Uterus (tissue), 7 donors: ENCODE measurements around a stretch of chr2.

- PRO-cap, 4 experiments, result peak in 1 of 4 experiments; most common plus-strand start chr2:38378188 (in 1); most common minus-strand start chr2:38378065 (in 1)
- RAMPAGE, long total RNA, 2 experiments, result no peak in any of the 2 experiments
- RRBS, result no CpG with 5 or more reads among the region's 6 CpGs
Observed at GRCh38 chr2:38377810-38378326, 795 bp upstream of the ATL2 start.

DNA sequence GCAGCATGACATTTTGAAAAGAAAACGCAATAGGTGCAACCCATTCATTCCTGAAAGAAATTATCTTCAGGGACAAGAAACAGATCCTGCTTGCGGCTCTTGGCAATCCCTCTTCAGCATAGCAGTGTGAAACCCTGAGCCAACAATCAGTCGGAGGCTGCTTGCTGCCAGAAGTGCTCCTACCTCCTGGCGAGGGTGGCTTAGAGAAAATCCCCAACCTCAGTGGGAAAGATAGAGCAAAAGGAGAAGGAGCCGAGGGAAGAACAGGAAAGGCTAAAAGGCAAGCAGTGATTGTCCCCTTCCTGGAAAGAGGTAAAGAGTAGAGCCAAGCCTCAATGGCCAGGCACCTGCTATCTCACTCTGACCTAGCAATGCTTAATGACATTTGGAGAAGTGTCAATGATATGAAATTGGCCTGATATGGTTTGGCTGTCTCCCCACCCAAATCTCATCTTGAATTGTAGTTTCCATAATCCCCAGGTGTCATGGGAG lies 66.2 kb upstream of the ATL2 start:
- PRO-cap, 4 experiments, result peak in 1 of 4 experiments; most common plus-strand start position 149 of the sequence (in 1)
- RAMPAGE, long total RNA, 2 experiments, result no peak in any of the 2 experiments
- RRBS, result no CpG with 5 or more reads among the region's 5 CpGs

DNA sequence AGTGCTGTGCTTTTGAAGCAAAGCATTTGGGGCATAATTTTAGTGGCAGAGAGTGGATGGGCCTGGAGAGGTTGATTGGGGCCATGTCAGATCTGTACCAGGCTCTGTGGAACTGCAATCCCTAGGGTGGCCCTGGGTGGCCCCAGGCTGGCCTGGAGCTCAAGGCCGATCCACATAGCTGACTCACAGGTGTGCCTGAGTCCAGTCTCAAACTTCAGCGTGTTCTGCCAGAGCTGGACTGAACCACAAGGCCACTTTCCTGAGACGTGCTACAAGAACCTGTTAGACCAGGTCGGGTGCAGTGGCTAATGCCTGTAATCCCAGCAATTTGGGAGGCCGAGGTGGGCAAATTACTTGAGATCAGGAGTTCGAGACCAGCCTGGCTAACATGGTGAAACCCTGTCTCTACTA lies 27.0 kb downstream of the GALM start:
- PRO-cap, 4 experiments, result no peak in any of the 4 experiments
- RAMPAGE, long total RNA, 2 experiments, result no peak in any of the 2 experiments
- RRBS, result no CpG with 5 or more reads among the region's 6 CpGs

- PRO-cap, 4 experiments, result no peak in any of the 4 experiments
- RAMPAGE, long total RNA, 2 experiments, result no peak in any of the 2 experiments
- RRBS, result no CpG with 5 or more reads among the region's 12 CpGs
Observed at GRCh38 chr2:38740955-38742289, 9.7 kb downstream of the SRSF7 start.

DNA sequence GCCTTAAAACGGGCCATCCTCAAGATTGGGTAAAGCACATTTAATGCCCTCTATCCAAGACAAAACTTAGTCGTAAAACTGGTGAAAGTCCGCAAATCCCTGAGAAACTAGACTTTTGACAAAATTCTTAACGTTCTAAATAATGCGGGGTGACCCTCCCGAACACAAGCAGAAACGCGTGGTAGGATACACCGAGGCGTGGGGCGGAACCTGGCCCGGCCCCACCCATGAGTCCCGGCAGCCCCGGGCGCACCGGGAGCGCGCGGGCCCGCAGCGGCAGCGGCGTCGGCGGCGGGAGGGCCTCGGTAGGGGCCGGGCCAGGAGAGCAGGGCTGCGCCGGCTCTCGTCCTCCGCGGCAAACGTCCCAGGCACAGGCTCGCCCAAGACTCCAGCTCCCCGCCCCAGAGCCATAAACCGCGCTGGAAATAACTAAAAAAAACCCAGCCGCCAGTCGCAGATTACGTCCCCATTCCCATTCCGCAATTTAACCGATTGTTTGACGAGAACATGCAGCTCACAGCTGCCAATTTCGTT lies 831 bp downstream of the SRSF7 start:
- PRO-cap, 4 experiments, result peak in 4 of 4 experiments; most common plus-strand start position 279 of the sequence (in 4); most common minus-strand start position 178 of the sequence (in 4)
- RAMPAGE, long total RNA, 2 experiments, result no peak in any of the 2 experiments
- RRBS, result under 1% methylated on average over 13 of the region's 45 CpGs

- PRO-cap, 4 experiments, result no peak in any of the 4 experiments
- RAMPAGE, long total RNA, 2 experiments, result no peak in any of the 2 experiments
- RRBS, result no CpG with 5 or more reads among the region's 1 CpG
Observed at GRCh38 chr2:39070472-39070995, 50.3 kb downstream of the SOS1 start.

DNA sequence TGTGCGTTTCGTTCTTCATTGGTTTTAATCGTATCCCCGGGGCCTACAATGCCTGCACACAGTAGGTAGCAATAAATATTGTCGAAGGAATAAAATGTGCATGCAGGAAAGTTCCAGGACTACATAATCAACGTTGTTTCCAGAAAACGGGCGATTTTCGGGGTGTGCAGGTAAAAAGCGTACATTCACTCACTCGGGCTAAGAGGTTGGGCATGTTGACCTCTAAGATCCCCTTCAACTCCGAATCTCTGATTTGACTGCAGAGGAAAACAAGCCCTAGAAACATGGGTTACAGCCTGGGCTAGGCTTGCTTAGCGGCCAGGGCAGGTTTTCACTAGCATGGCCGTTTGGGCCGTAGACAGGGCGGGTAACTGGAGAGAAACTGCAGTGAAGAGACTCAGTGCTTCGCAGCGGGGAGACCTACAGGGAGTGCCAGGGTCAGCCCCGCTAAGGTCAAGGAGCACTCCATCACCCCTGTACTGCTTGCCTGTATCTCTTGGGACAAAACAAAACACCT lies 2.9 kb upstream of the SOS1 start:
- PRO-cap, 4 experiments, result no peak in any of the 4 experiments
- RAMPAGE, long total RNA, 2 experiments, result no peak in any of the 2 experiments
- RRBS, result no CpG with 5 or more reads among the region's 19 CpGs

GRCh38 chr2:39469705-39470363 lies 32.7 kb upstream of the MAP4K3 start:
- PRO-cap, 4 experiments, result no peak in any of the 4 experiments
- RAMPAGE, long total RNA, 2 experiments, result no peak in any of the 2 experiments
- RRBS, result no CpG with 5 or more reads among the region's 4 CpGs

DNA sequence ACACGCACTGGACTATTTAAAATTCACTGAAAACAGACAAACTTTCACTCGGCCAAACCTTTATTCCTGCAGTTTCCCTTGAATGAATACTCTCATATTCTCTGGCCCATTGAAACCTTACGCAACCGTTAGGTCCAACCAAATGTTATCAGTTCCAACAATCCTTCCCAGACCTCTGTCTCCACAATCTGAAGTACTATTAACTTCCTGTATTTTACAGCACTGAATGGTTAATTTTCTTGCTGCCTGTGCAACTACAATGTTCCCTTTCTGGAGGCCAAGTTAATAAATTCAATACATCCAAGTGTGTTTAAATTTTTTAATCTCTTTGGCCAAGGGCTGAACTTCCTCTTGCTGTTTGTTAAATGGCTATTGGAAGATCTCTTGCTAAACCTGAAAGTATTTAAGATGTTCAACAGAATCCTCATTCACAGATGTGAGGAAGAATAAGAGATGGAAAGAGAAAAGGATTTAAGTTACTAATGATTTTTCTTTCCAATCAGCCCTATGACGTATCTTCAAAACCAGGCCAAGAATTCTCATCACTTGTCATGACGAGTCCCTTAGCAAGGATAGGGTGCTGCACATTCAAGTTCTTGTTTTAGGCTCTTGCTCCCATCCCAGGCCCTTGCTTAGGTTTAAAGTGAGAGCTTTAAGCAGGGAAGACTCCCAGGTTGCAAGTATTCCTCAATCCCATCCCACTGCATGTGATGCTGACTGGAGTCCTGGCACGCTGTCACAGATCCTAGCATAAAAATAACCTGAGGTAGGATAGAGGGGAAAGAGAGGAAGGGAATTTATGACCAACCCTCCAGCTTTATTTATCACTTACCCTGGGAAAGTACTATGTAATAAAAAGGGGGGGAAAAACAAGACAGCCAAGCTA lies 122.5 kb downstream of the SLC8A1 start:
- PRO-cap, 4 experiments, result peak in 3 of 4 experiments; most common minus-strand start position 634 of the sequence (in 1)
- RAMPAGE, long total RNA, 2 experiments, result no peak in any of the 2 experiments
- RRBS, result no CpG with 5 or more reads among the region's 7 CpGs

- PRO-cap, 4 experiments, result peak in 1 of 4 experiments; most common minus-strand start chr2:40513356 (in 1)
- RAMPAGE, long total RNA, 2 experiments, result no peak in any of the 2 experiments
- RRBS, result no CpG with 5 or more reads among the region's 2 CpGs
Observed at GRCh38 chr2:40513036-40513472, 61.2 kb upstream of the SLC8A1 start.

- PRO-cap, 4 experiments, result no peak in any of the 4 experiments
- RAMPAGE, long total RNA, 2 experiments, result no peak in any of the 2 experiments
- RRBS, result no CpG with 5 or more reads among the region's 5 CpGs
Observed at GRCh38 chr2:41725732-41726369, 322.0 kb upstream of the PKDCC start.

GRCh38 chr2:41840481-41841658 lies 207.0 kb upstream of the PKDCC start:
- PRO-cap, 4 experiments, result peak in 4 of 4 experiments; most common plus-strand start chr2:41841058 (in 2)
- RAMPAGE, long total RNA, 2 experiments, result no peak in any of the 2 experiments
- RRBS, result 2% methylated on average over 11 of the region's 56 CpGs

DNA sequence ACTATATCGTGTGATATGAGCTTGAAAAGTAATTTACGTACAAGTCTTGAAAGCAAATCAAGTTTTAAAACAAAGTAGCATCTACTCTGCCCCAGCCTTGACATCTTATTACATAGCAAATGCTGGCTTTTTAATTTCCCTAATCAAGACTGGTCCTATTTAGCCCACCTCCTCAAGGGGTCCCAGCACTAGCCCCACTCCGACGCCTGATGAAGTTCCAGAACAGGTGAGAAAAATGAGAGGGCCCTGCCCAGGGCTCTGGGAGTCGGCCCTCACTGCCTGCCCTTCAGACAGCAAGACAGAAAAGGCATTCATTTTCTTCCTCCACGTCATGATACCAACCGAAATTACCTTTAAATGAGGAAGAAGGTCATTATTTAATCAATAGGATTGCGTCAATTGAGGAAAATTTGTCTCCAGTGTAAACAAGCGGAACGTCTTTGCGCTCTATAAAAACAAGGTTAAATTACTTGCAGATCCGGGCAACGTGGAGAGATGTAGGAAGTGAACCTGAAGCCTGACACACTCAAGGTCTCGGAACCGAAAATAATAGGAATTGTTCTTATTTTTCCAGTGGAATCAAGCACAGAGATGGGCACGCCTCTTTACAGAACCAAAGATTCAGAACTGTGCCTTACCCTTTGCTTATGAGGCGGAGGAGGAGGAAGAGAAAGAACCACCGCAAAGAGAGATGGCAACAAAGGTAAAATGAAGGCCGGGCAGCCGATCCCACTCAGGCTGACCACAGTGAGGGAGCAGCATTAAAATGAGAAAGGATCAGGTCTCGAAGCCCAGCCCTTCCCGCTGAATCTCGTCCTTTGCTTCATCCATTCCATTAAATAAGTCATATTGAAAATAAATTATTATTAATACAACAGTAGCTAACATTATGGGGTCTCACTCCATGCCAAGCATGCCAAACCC lies 170.5 kb upstream of the PKDCC start:
- PRO-cap, 4 experiments, result peak in 1 of 4 experiments; most common plus-strand start position 481 of the sequence (in 1); most common minus-strand start position 300 of the sequence (in 1)
- RAMPAGE, long total RNA, 2 experiments, result no peak in any of the 2 experiments
- RRBS, result no CpG with 5 or more reads among the region's 23 CpGs

GRCh38 chr2:41905670-41906106 lies 142.1 kb upstream of the PKDCC start:
- PRO-cap, 4 experiments, result no peak in any of the 4 experiments
- RAMPAGE, long total RNA, 2 experiments, result no peak in any of the 2 experiments
- RRBS, result no CpG with 5 or more reads among the region's 4 CpGs

DNA sequence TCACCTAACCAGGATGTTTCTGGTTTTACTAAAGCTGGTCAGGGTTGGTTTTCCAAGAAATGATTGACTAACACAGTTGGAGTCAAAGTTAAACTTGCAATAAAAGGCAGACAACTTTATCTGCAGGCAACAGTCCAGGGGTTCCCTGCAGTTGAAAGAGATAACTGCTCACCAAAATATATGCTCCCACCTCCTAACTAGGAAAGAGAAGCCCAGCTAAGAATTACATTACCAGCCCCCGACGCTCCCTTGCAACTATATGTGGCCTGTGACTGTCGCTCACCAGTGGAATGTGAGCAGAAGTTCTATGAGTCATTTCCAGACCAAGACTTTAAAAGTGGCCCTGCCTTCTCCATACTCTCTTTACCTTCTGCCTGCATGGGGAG lies 140.0 kb upstream of the PKDCC start:
- PRO-cap, 4 experiments, result no peak in any of the 4 experiments
- RAMPAGE, long total RNA, 2 experiments, result no peak in any of the 2 experiments
- RRBS, result no CpG with 5 or more reads among the region's 3 CpGs

DNA sequence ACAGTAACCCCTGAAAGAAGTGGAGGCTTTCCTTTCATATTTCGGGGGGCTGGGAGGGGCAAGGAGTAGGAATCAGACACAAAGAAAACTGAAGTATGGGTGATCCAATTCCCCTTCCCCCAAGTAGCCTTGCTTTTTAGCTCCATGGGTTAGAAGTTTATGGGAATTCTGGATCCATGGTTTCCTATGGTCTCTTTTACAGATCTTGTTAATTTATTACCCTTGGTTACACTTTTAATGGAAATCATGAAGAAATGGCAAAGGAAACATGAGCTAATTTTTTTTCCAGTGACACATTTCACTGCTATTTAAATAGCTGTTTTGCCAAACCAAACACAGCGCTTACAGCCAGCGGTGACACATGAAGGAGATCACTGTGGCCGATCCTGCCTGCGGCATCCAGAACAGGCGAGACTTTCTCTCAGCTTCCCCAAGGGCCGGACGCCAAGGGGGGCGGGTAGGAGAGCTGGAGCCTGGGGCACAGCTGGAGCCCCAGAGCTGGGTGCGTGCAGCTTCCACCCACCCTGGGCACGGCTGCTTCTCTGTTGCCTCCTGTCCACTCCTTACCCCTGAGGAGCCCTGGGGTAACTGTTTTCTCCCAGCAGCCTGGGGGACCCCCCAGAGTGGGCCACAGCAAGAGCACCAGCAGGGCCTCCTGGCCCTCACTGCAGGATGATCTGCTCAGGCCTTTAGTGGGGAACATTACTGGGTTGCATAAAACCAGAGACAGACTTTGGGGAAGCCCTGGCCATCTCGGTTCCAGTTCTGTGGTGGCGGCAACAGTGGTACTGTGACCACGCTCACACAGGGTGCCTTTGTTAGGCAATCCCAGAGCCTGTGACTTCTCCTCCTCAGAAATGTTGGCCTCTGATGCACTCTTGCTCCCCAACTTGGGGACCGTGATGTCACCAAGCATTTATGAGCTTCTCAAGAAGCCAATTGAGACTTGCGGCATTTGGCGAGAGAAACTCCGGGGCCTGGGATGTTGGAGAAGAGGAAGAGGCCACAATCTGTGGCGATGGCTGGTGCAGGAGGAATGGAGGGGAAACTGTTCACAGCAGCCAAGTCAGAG lies 81.2 kb upstream of the PKDCC start:
- PRO-cap, 4 experiments, result peak in 3 of 4 experiments; most common plus-strand start position 338 of the sequence (in 2); most common minus-strand start position 363 of the sequence (in 2)
- RAMPAGE, long total RNA, 2 experiments, result no peak in any of the 2 experiments
- RRBS, result no CpG with 5 or more reads among the region's 19 CpGs

- PRO-cap, 4 experiments, result peak in 3 of 4 experiments; most common minus-strand start chr2:41967502 (in 2)
- RAMPAGE, long total RNA, 2 experiments, result no peak in any of the 2 experiments
- RRBS, result no CpG with 5 or more reads among the region's 11 CpGs
Observed at GRCh38 chr2:41967347-41968009, 80.3 kb upstream of the PKDCC start.

DNA sequence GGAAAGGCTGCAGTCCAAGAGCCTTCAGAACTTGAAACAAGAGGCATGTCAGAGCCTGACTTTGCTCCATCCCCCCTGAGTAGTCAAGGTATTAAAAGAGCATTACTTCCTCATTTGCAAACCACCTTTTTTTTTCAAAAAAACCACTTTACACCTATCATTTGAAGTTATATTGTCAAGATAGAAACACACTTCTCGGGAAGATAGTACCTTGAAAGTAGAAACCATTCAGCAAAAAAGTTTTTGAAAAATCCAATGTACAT lies 41.7 kb upstream of the EML4 start:
- PRO-cap, 4 experiments, result no peak in any of the 4 experiments
- RAMPAGE, long total RNA, 2 experiments, result no peak in any of the 2 experiments
- RRBS, result no CpG with 5 or more reads among the region's 1 CpG

- PRO-cap, 4 experiments, result peak in 1 of 4 experiments; most common minus-strand start chr2:42147818 (in 1)
- RAMPAGE, long total RNA, 2 experiments, result no peak in any of the 2 experiments
- RRBS, result no CpG with 5 or more reads among the region's 6 CpGs
Observed at GRCh38 chr2:42147470-42148144, 21.5 kb upstream of the EML4 start.

DNA sequence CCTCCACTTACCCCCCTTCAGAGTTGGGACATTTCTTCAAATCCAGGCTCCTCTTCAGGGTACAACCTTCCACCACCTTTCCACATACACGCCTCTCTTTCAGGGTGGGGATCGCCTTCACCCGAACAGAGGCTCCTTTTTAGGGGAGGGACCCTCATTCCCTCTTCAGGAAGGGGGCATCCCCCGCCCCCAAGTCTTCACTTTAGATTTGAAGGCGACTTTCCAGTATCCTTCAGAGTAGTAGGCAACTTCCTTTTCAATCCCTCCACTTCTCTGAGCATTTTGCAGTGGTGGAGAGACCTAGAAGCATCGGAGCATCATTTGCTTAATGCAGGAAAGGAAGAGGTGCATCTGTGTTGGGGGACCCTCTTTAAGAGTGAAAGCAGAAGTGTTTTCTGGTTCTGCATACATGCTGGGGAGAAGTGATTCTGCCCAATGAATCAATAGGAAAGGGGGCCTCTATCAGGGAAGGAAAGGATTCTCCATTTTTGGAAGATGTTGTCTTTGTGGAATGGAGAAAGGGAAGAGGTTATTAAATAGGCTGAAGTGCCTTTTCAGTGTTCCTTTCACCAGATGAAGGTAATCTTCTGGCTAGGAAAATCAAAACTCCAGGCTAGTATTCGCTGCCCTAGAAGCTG lies 925 bp downstream of the EML4 start:
- PRO-cap, 4 experiments, result peak in 1 of 4 experiments; most common plus-strand start position 280 of the sequence (in 1); most common minus-strand start position 90 of the sequence (in 1)
- RAMPAGE, long total RNA, 2 experiments, result no peak in any of the 2 experiments
- RRBS, result no CpG with 5 or more reads among the region's 7 CpGs